Fibroblast of the aortic adventitia (primary cell): ENCODE measurements around a stretch of chr12.

DNA sequence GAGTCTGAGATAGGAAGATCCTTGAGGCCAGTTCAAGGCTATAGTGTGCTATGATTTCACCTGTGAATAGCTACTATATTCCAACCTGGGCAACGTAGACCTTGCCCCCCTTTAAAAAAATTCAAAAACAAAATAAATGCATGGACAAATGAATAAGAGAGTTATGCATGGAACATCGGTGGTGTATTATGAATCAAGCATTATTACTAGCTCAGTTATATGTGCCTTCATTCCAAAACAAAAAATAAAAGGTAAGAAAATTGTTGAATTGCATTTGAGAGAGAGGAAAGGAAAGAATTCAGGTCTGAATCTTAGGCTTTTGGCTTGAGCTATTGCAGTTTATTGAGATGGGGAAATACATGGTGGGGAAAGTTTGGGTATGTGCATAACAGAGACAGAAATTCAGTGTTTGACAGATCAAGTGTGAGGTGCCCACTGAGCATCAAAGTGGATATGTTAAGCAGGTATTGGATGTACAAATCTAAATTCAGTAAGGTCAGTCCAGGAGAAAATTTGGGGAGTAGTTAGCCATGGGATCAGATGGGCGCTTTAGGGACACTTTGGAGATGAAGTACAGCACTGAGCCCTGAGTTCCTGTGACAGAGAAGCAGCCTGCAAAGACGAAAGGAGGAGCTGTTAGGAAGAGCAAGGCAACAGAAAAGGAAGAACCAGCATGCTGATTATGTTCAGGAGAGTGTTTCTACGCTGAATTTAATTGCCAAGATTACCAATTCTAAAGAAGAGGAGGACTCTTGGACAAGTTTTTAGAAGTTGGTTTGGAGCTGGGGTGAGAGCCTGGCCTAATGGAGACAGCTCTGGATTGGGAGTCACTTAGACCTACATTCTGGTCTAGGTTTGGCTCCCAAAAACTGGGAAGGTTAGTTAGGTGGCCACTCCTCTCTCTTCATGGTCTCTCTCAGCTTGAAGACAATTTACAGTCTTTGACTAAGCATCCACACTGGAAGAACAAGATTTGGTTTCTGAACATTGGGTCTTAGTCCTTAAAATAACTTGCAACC is 5.7 kb upstream of the MYRFL start:
- CAGE, long polyA plus RNA: no peak

GRCh38 chr12:70055505-70055846 is 187.8 kb upstream of the CNOT2 start:
- CAGE, long polyA plus RNA: no peak

GRCh38 chr12:70365895-70366054 is 315 bp upstream of the KCNMB4 start:
- CAGE, long polyA plus RNA: no peak

DNA sequence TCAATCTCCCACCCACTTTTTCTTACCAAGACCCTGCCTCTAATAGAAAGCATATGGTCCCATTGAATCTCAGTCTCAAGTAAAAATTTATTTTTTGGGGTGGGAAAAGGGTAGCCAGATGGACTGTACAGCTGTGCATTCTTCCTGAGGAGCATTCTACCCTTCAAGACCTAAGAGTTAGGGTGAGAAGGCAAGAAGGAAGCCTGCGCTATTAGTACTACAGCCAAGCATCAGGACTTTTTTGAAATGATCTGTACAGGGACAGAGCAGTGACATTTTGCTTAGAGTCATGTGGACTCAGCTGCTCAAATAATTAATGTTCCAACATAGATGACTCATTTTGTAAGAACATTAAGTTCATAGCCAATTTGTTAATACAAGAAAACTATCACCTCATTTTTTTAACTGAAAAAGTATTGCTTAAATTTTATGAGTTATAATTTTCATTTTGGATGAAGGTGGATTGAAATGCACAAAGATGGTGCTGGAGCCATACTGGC is 92.5 kb downstream of the KCNMB4 start:
- CAGE, long polyA plus RNA: no peak

DNA sequence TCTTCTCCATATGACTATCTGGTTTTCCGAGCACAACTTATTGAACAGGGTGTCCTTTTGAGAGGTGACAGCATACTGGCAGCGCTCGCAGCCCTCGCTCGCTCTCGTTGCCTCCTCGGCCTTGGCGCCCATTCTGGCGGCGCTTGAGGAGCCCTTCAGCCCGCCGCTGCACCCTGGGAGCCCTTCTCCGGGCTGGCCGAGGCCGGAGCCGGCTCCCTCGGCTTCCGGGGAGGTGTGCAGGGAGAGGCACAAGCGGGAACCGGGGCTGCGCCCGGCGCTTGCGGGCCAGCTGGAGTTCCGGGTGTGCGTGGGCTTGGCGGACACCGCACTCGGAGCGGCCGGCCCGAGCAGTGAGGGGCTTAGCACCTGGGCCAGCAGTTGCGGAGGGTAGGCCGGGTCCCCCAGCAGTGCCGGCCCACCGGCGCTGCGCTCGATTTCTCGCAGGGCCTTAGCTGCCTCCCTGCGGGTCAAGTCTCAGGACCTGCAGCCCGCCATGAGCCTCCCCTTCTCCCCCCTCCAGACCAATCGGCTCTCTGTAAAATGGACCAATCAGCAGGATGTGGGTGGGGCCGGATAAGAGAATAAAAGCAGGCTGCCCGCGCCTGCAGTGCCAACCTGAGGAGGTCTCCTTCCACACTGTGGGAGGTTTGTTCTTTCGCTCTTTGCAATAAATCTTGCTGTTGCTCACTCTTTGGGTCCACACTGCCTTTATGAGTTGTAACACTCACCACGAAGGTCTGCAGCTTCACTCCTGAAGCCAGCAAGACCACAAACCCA is 62.8 kb upstream of the LGR5 start:
- CAGE, long polyA plus RNA: no peak

DNA sequence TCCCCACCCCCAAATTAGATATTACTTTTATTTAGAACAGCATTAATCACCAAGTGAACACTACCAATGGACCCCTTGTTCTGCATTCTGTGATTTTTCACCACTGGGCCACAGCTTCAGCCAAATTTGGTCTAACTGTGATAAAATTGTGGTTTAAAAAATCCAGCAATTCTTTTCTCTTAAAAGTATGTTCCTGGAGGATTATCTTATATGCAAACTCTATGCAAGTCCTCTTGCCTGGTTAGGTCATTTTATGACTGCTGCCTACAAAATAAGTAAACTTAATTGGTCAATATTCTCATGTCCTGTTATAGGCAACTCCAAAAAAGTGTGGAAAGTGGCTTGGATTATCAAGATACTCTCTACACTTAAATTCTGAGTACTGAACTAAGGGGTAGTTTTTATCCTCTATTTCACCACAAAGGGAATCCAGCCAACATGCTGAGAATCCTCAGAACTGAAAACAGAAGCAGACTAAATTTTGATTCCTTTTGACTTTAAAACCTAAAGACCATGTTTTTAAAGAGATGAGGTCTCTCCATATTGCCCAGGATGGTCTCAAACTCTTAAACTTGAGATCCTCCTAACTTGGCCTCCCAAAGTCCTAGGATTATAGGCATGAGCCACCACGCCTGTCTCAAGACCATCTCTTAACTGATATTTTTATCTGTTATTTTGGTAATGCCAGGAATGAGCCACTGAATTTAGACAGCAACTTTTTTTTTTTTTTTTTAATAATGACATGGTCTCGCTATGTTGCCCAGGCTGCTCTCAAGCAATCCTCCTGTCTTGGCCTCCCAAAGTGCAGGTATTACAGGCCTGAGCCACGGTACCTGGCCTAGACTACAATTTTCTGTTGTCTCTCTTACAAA is 59.8 kb downstream of the ZFC3H1 start:
- CAGE, long polyA plus RNA: no peak

DNA sequence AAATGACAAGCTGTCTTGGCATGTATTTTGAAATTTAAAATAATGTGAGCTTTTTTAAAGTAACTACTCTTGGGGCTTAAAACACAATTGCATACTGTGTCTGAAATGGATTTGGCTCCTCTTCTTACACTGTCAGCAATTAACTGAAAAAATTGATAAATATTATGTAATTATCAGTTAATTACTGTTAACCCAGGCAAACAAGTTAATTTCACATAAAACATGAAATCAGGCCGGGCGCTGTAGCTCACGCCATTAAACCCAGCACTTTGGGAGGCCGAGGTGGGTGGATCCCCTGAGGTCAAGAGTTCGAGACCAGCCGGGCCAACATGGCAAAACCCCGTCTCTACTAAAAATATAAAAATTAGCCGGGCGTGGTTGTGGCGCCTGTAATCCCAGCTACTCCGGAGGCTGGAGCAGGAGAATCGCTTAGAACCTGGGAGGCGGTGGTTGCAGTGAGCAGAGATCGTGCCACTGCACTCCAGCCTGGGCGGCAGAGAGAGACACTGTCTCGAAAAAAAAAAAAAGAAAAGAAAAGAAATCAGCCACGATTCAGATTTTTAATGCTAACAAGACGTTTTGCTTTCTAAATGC is 563 bp upstream of the TMEM19 start:
- CAGE, long polyA plus RNA: no peak

GRCh38 chr12:71691465-71692104 is 5.7 kb downstream of the TMEM19 start:
- CAGE, long polyA plus RNA: no peak

DNA sequence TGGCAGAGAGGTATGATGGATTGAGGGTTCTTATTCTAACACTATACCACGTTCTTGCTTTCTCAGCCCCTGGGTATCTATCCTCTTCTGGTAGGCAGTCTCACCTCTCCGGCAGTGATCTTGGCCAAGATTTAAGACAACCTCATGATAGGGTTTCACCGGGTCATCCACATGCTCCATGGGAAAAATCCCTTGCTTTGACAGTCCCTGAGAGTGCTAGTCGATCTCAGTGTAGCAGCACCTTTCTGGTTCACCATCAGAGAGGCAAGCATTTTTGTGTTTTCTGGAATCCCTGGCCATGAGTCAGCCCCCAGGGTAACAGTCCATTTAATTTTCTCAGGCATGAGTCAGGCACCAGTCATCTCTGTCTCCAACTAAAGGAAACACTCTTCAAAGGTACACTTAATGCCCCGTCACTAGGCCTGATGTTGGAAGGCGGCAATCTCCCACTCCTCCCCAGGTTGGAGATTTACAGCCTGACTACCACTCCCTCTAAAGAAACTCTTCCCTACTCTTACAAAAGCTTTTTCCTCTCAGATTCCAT is 24.3 kb downstream of the TMEM19 start:
- CAGE, long polyA plus RNA: no peak

- CAGE, long polyA plus RNA: no peak
Measured at GRCh38 chr12:71781892-71782223, 27.2 kb downstream of the RAB21 start.

DNA sequence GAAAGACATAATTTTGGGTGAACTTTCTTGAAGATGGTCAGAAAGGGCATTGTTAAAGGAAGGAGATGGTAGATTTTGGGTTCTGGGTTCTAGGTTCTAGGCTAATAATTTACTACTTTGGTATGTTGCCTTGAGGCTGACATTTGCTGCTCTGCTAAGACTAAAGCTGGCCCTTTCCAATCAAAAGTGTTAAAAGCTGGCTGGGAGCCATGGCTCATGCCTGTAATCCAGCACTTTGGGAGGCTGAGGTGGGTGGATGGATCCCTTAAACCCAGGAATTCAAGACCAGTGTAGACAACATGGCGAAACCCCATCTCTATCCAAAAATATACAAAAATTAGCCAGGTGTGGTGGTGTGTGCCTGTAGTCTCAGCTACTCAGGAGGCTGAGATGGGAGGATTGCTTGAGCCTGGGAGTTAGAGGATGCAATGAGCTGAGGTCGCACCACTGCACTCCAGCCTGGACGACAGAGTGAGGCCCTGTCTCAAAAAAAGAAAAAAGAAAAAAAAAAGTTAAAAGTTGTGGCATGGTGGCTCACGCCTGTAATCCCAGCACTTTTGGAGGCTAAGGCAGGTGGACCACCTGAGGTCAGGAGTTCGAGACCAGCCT is 39.2 kb downstream of the RAB21 start:
- CAGE, long polyA plus RNA: no peak

DNA sequence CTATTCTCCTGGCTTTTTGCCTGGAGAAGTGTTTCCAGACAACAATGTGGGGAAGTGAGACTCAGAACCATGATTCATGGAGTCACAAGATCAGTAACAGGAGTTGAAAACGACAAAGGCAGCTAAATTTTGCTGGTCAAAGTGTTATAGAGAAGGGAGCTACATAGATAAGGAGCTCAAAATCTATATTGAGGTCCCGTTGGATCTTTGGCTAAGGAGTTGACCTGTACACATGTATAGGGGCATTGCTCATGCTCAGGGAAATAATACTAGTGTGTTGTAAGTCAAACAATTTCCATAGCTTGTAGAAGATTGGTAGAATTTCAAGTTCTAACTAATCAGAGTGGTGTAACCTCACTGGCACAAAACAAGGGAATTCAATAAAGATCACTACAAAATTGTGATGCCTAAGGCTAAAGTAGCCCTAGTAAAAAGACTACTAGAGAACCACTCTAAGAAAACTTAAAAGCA is 475.5 kb downstream of the TRHDE start:
- CAGE, long polyA plus RNA: no peak

DNA sequence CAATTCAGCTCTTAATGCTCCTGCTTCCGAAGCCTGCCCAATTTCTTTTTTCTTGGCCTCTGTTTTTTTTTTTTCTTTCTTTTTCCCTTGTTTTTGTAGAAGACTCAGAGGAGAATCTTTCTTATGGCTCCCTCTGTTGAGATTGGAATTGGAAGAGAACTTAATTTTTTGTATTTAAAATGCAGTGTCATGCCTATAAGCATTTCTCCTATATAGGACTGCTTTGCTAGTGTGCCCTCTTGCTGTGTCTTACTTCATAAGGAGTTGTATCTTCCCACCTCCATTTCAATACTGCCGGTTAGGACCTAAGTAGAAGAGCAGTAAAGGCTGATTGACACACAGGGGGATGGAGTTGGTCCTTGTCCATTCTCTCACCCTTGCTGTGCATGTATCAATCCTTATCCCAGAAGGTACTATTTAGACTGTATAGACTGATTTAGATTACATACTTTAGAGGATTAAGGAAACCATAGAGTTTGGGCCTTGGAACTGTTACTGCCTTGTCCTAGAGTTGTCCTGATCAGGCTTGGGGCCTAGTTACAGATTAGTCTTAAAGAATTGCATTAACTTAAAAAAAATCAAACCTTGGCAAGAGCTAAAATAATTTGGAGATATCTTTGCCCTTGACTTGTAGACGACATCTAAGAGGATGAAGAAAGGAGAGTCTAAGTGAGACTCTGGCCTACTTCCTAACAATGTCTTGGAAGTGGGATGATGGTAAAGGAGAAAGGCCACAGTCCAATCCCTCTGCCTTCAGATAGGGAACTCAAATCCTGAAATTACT is 2.6 kb downstream of the ATXN7L3B start:
- CAGE, long polyA plus RNA: no peak

- CAGE, long polyA plus RNA: no peak
Measured at GRCh38 chr12:75482687-75483034, 2.1 kb downstream of the GLIPR1 start.

DNA sequence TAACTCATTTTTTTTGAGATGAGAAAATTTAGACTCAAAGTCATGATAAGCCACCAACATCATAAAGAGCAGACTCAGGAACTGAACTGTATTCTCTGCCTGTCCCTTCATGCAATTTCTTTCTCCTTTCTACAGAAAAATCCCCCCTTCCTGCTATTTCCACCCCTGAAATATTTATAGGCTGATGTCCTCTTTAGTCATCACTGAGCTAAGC is 148.5 kb upstream of the KRR1 start:
- CAGE, long polyA plus RNA: no peak

DNA sequence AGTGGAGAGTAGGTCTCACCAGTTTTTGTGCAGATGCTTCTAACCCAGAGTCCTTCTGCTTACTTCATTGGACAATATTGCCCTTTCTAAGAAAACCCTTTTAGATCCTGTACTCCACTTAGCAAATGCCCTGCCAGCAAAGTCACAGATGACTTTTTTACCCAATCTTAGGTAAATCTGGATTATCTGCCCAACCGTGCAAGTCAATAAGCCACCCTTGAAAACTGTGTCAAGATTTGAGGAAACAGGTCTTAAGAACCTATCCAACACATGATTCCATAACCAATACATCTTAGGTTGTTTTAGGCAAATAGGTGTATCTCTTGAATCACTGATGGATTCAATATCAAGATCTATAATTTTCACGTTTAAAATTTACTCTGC is 58.7 kb downstream of the NAP1L1 start:
- CAGE, long polyA plus RNA: no peak

DNA sequence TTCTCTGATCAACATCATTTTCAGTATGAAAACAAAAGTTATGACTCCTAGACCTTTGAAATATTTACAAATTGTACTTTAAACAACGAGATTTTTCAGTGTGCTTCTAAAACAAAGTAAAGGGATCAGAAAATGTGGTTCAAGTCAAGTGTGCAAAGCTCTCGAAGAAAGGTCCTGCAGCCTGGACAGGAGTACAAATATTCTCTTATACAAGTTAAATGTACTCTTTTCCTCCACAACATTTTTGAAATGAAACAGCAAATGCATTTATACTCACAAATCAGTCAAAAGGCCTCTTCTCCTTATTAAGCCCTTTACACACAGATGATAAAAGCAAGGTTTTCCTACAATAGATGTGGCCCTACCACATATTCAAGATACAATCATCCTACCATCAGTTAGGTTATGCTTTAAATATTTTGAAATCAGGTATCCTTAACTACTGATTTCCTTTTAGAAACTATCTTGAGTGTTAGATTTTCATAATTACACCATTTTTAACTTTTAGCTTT is 55.4 kb downstream of the NAP1L1 start:
- CAGE, long polyA plus RNA: no peak

GRCh38 chr12:76043309-76044307 is 40.9 kb downstream of the NAP1L1 start:
- CAGE, long polyA plus RNA: no peak

DNA sequence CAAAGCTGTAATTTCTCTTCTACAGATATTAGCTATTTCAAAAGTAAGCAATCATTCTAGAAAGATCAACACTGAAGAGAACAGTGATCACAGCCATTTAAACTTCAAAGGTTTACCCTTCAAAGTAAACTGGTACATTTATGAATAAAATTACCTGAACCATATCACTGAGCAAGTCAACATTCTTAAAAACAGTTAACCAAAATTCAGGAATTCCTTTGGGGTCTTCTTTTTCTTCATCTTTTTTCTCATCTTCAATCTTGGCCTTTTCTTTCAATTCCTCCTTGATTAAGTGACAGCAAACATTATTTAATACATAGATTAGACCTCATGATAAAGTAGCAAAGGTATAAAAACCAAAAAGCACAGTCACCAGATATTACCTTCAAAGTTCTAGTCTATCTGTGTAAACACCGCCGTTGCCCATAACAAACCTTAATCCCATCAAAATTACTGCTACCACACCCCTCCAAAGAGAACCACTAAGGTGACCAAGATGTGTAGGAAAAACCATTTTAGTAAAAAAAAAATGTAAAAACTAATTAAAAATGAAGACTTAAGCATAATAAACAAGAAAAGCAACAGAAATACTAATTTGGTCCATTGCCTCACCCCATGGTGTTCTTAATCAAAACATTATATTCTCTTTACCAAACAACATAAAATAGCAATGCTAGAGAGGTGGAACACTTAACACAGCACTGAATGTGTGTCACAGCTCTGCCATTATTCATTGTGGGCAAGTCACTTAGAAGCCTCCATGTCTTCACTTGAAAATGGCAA is 28.4 kb downstream of the NAP1L1 start:
- CAGE, long polyA plus RNA: no peak

- CAGE, long polyA plus RNA: no peak
Measured at GRCh38 chr12:76085006-76085306, 471 bp upstream of the NAP1L1 start.